NT2/D1 (cell line): Measurements from ENCODE around the genes FEZF1 and RNF133.

- RRBS, 2 experiments: no CpG with 5 or more reads among the region's 2 CpGs
Measured at GRCh38 chr7:117209453-117210140, 113.3 kb downstream of the WNT2 start.

DNA sequence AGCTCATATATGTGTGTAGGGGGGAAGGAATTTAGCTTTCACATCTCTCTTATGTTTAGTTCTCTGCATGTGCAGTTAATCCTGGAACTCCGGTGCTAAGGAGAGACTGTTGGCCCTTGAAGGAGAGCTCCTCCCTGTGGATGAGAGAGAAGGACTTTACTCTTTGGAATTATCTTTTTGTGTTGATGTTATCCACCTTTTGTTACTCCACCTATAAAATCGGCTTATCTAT is 1.2 kb downstream of the CFTR start:
- RRBS, 2 experiments: no CpG with 5 or more reads among the region's 2 CpGs

- RRBS, 2 experiments: no CpG with 5 or more reads among the region's 4 CpGs
Measured at GRCh38 chr7:117605413-117606357, 125.9 kb downstream of the CFTR start.

- RRBS, 2 experiments: no CpG with 5 or more reads among the region's 20 CpGs
Measured at GRCh38 chr7:117791967-117793003, 81.0 kb downstream of the CTTNBP2 start.

GRCh38 chr7:118214432-118214947 is 10.0 kb upstream of the ANKRD7 start:
- RRBS, 2 experiments: no CpG with 5 or more reads among the region's 29 CpGs

- RRBS, 2 experiments: no CpG with 5 or more reads among the region's 4 CpGs
Measured at GRCh38 chr7:119695933-119696359, 577.0 kb upstream of the KCND2 start.

- RRBS, 2 experiments: no CpG with 5 or more reads among the region's 5 CpGs
Measured at GRCh38 chr7:120742388-120742865, 115.5 kb downstream of the TSPAN12 start.

DNA sequence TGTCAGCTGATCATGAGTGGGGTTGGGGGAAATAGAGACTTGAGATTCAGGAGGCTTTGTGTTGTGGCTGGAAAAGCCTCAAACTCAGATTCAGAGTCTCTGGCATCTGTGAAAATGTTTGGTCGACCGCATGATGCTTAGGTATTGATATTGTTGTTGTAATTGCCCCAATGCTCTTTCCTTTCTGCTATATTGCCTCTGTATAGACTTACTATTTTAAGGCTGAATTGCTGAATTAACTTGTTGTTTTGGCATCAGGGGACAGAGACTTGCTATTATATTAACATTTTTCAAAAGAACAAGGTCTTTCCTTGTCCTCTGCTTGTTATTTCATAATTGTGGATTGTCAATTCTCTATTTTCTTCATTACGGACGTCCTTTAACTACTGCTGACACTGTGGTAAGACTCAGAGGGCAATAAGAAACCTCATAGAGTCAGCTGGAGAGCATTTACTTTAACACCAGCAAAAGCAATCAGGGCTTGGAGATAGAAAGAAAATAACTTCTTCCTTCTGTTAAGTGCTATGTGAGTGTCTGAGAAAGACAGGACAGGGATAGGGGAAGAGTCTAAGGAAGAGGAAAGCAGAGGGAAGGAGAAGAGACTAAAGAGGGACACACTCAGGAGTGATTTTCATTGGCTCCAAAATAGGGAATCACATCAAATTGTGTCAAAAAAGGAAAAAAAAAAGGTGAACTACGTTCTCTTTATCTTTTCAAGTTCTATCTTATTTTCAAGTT is 17.6 kb downstream of the CPED1 start:
- RRBS, 2 experiments: no CpG with 5 or more reads among the region's 5 CpGs

DNA sequence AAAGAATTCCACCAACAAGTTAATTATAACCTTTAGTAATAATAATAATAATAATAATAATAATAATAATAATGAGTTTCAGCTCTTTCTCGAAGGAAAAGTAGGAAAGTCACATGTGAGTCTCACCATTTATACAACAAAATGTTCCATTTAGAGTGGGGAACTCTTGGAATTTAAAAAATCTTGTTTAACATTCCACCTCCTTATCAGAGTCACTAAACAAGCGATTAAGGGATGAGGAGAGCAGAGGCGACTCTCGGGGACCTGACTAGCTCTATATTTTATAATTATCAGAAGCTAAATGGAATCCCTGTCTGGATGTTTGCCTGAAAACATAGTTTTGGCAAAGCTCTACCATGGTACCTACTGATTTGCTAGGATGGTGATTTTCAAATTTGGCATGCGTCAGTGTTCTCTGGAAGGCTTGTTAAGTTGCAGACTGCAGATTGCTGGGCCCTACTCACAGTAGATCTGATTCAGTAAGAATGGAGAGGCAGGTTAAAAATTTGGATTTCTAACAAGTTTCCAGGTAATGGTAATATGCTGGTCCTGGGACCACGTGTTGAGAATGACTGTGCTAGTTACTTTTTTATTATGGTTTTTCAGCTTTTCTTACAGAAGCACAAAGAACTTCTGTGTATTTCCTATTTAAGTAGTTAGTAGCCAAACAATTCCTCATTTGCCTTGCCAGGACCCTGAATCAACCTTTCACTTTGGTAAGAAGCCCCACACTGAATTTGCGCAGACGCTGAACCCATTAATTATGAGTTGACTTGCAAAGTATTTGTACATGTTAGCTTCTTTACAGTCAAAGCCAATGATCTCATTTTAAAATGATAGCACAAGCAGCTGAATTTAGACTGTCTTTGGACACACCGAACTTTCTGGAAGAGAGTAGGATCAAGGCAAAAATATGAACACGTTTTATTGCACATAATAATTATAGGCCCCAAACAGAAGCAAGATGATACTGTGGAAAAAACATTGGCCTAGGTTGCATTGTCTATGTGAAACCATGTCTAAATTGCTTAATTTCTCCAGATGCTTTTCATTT is 39.5 kb downstream of the CPED1 start:
- RRBS, 2 experiments: no CpG with 5 or more reads among the region's 10 CpGs

- RRBS, 2 experiments: no CpG with 5 or more reads among the region's 1 CpG
Measured at GRCh38 chr7:121082610-121083717, 94.5 kb downstream of the CPED1 start.

DNA sequence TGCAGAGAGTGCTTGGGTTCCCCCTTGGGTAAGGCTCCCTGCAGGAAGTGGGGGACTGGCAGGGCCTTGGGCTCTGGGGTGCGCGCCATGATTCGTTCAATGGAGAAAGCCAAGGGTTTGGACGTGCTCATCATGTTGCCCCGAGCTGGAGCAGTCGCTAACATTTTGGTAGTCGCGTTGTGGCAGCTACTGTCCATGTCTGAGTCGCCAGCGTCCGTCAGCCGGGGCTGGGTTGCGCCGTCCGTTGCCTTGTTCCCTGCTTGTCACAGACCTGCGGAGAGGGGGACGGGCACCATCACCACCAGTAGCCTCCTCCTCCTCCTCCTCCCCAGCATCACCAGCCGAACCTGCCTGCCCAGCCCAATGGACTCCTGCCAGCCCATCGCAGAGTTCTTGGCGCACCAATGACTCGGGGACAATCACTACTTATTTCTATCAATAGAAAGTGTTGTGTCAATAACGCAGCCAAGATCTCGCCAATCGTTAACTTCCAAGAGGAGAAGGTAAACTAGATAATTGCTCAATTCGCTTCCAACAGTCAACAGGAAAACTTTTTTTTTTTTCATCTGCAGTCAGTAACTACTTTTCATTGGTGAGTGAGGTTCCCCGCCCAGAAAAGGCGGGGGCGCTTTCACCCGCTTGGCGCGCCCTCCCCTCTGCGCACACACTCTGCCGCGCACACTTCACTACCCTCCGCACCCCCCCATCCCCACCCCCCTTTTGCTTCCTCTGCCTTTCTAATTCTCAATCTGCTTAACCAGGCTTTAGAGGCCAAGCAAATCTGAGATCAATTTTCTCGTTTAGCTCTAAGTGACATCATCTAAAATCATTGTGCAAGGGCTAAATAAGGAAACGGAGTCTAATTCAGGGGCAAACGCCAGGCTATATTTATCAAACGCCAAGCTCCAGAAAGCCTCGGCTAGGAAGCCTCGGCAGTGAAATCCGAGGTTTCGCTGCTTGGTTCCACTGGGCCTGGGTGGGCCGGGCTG is at the start of gene FEZF1:
TSS of gene FEZF1 (minus strand) at position 510 of the 989 bp plus-strand sequence.
- RRBS, 2 experiments: no CpG with 5 or more reads among the region's 44 CpGs

DNA sequence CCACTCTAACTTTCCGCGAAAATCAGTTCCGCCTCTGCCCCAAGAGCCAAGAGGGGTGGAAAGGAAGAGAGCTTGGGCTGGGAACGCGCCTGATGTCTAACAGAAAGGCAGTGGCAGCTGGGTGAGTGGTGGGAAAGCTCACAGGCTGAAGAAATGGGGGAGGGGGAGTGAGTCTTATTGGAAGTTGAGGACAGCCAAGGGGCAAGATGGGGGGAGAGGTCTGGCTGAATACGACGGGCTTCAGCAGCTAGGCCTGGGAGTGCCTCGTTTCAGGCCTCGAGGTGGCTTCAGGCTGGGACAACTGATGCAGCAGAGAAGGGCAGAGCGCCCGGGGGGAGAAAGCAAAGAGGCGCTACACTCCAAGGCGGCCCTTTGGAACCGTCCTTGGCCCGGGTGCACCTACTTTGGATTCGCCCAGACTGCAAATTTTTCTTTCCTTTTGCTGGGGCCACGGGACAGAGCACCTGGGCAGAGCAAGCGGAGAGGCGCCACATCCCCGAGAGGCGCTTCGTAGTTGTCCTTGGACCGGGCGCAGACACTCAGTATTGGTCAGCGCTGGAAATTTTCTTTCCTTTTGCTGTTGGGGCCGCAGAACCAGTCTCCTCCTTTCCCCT is 2.1 kb upstream of the FEZF1 start:
- RRBS, 2 experiments: 1% methylated on average over 5 of the region's 26 CpGs

GRCh38 chr7:122310065-122310972 is 5.8 kb upstream of the FEZF1 start:
- RRBS, 2 experiments: 2% methylated on average over 18 of the region's 60 CpGs

DNA sequence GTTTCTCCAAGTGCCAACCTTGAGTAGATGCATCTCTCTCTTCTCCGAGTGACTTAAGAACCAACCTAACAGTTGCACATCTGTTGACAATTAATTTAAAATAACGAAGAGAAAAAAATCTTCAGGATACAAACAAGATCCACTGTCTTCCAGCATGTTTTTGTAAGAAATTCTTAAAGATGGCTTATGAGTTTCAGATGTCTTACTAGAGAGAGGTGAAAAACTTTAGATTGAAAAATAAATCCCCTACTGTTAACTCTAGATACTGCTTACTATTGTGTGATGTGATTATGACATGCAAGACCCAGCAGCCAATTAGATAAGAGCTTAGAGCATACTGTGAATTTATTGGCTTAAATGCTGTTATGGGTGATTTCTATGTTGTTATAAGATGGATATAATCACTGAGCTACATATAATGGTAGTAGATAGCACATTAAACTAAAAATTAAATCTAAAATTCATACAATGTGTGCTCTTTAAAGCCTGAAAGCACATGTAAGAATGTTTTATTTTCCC is at the start of gene RNF133:
TSS of gene RNF133 (minus strand) at position 232 of the 519 bp plus-strand sequence.
- RRBS, 2 experiments: no CpG with 5 or more reads among the region's 2 CpGs

- RRBS, 2 experiments: no CpG with 5 or more reads among the region's 29 CpGs
Measured at GRCh38 chr7:123527699-123528854, 6.3 kb downstream of the IQUB start.

- RRBS, 2 experiments: no CpG with 5 or more reads among the region's 11 CpGs
Measured at GRCh38 chr7:123594669-123595165, 6.9 kb upstream of the ASB15 start.

DNA sequence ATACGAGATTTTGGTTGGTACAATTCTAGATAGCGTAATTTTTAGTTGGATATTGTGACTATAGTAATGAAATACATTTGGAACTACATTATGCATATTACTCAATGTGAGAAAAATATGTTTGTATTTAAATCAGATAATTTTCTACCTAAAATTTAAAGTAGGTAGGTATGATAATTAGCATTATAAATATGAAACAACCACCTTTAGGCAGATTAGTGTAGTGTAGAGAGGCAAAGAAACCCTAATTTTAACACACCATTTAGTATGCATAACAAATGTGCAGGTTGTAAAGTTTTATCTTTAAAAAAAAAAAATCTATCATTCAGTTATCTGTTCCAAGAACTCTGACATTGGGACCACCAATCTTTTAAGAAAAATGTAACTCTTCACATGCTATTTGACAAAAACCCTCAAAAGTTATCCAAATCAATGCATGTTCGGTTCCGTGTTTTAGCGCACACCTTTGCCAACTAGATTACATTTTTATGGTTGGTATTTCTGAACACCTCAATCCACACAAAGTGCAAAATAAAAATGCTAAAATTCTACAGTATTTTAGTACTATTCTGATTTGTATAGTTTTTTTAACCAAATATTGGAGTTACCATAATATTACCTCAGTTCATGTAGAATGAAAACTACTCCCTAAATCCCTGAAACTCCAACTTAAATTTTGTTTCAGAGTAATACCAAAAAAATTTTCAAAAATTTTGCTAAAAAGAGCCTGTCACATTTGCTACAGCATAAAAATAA is 27.6 kb downstream of the LMOD2 start:
- RRBS, 2 experiments: no CpG with 5 or more reads among the region's 5 CpGs

- RRBS, 2 experiments: no CpG with 5 or more reads among the region's 1 CpG
Measured at GRCh38 chr7:123746710-123746995, 2.1 kb downstream of the WASL start.

GRCh38 chr7:123749357-123750003 is 677 bp upstream of the WASL start:
- RRBS, 2 experiments: no CpG with 5 or more reads among the region's 31 CpGs

DNA sequence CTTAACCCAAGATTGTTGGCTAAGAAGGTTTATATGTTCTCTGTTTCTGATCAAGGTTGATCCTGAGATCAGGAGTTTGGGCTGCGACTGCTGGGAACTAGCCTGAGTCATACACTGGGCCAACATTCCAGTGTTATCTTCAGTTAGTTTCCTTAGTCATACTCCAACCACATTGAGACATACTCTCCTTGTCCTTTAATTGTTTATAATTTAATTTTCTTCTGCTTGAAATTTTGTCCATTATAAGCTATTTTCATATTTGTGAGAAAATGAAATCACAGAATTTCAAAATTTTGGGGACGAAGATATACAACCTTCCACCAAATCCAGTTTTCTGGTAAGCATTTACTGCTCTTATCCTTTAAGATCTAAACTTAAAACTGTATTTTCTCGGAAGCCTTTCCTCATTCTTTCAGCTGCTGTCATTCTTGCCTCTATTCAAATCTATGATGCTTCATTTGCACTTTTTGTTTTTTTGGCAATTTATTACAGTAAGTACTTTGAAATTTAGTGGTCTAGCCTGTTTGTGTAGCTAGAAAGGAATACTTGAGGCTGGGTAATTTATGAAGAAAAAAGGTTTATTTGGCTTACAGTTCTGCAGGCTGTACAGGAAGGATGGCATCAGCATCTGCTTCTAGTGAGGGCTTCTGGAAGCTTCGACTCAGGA is 63.4 kb upstream of the POT1 start:
- RRBS, 2 experiments: no CpG with 5 or more reads among the region's 4 CpGs